Upper lobe of left lung (tissue), 5 donors: ENCODE data around the genes ZNF106, UBR1 and TMEM62.

DNA sequence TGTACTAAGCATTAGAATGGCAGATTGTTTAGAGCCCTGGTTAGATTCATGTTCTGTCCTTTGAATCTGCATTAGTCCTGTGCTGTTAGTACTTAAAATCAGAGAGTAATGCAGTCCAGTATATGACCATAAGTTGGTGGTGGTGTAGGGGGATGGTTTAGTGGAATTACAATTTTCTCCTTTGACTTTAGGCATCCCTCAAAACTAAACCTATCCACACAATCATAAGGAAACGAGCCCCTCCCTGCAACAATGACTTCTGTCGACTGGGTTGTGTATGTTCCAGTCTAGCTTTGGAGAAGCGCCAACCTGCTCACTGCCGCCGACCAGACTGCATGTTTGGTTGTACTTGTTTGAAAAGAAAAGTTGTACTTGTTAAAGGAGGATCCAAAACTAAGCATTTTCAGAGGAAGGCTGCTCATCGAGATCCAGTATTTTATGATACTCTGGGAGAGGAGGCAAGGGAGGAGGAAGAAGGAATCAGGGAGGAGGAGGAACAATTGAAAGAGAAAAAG, 61.3 kb upstream of the MAPKBP1 start:
- PRO-cap, 2 experiments, result no peak in any of the 2 experiments
- RAMPAGE, long total RNA, 4 experiments, result no peak in any of the 4 experiments

- PRO-cap, 2 experiments, result no peak in any of the 2 experiments
- RAMPAGE, long total RNA, 4 experiments, result no peak in any of the 4 experiments
These were observed 939 bp upstream of the MAPKBP1 start for GRCh38 chr15:41773275-41773815.

DNA sequence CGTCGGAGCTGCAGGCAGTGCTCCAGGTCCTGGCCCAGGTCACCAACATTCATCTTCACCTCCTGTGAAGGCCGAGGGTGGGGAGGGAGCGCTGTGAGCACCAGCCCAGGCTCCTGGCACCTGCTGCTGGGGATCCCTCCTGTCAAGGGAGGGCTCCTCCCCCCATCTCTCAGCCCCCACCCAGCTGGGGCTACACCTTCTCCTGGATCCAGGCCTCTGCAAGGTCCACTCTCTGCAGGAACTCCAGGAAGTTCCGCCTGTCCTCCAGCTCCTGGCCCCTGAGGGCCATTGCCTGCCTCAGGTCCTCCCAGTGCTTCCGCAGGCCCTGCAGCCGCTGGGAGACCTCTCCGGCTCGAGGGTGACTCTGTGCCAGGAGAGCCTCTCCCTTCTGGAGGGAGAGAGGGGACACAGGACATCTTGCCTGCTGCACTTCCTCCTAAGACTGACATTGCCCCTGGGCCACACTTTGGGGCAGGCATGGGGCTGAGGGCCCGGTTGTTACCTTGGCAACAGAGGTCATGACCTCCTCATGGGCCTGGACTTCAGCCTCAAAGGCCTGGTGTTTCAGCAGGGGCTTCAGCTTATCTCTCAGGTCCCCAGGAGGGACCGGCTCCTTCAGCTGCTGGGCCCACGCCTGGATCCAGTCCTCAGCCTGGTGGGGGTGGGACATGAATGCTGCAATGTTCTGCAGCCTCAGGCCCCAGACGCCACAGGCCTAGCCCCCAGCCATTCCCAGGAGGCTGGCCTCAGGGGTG, 27.4 kb downstream of the PLA2G4B start:
- PRO-cap, 2 experiments, result no peak in any of the 2 experiments
- RAMPAGE, long total RNA, 4 experiments, result no peak in any of the 4 experiments

DNA sequence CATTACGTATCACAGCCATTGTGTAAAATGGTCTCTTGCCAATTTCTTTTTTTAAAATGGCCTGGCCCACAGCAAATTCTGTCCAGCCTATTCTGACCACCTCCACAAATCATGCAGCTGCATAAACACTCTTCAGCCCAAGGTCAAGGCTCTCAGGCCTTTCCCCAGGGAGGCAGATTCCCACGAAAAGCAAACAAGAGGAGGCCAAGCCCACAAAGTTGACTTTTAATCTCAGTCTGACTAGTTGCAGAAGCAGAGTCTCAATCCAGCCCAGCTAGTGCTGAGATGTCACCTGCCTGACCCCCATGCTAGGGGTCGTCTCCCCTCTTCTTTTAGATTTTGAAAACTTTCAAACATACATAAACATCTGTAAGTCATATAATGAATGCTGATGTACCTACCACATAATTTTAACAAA, 26.4 kb upstream of the SPTBN5 start:
- PRO-cap, 2 experiments, result no peak in any of the 2 experiments
- RAMPAGE, long total RNA, 4 experiments, result no peak in any of the 4 experiments

DNA sequence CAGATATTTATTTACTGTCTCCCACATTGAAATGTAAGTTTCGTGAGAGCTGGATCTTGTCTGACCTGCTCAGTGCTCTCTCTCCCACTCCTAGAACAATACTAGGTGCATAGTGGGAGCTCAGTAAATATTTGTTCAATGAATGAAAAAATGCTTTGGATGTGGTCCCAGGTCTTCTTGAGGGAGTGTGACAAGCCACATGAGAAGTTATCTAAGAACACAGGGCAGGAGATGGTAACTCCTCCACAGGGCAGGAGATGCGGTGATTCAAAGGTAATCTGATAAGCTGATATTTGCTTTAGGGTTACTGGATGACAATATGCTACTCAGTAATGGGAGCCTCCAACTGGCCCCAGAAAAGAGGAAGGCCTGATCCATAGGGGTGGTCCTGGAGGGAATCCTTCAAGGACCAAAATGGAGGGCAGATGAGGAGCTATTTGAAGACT, 25.8 kb upstream of the PLA2G4E start:
- PRO-cap, 2 experiments, result no peak in any of the 2 experiments
- RAMPAGE, long total RNA, 4 experiments, result no peak in any of the 4 experiments

DNA sequence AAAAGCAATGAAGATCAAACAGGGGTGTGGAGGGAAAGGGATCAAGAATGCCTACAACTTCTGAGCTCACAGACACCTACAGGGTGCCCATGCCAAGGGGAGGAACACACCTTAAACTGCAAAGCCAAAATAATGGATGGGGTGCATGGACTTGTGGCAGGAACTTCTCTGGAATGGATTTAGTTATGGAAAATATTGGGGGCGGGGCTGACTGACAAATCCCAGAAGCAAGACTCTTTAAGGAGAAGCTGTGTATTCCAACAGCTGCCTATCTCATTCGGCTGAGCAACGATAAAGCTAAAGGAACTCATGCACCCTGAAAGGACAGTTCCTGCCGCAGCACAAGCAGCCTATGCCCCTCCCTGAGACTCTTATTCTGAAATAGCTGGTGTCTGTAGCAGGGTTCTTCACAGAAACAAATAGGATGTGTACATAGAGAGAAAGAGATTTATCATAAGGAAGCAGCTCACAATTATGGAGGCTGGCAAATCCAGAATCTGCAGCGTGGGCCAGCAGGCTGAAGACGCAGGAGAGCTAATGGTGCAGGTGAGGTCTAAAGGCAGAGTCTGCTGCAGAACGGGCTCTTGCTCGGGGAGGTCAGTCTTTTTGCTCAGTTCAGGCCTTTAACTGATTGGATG, 24.5 kb upstream of the PLA2G4D start:
- PRO-cap, 2 experiments, result no peak in any of the 2 experiments
- RAMPAGE, long total RNA, 4 experiments, result no peak in any of the 4 experiments

DNA sequence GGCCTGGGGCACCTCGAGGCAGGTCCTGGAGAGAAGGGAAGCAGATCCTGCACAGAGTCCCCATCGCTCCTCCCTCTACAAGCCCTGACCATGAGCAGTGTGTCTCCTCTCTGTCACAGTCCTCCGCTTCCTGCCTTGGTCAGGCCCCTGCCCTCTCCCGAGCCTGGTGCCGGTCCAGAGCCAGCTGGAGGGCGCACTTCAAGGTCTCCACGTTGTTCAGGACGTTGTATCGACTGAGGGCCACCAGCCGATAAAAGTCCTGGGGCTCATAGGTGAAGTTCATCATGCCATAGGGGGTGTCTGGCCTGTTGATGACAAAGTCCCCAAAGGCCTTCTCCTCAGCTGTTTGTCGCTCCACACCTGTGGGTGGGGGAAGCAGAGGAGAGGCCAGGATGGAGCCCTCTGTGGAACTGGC, 14.6 kb downstream of the PLA2G4F start:
- PRO-cap, 2 experiments, result no peak in any of the 2 experiments
- RAMPAGE, long total RNA, 4 experiments, result start-site peak on the minus strand in 2 of 4 experiments, centred at positions 97 to 276 of the sequence, 23 to 112 reads per replicate

DNA sequence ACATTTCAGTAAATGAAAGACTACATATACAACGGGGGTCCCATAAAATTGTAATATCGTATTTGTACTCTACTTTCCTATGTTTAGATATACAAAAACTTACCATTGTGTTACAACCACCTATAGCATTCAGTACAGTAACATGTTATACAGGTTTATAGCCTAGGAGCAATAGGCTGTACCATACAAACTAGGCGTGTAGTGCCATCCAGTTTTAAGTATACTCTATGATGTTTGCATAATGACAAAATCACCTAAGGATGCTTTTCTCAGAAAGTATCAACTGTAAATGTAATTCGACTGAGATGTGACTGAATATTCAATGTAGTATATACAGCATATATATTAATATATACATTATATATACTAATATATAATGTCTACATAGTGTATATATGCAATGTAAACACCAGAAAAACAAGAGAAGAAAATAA, 1.5 kb upstream of the GANC start:
- PRO-cap, 2 experiments, result no peak in any of the 2 experiments
- RAMPAGE, long total RNA, 4 experiments, result start-site peak on the minus strand in 1 of 4 experiments, centred at position 157 of the sequence, 66 reads per replicate

GRCh38 chr15:42301805-42302335, 28.6 kb upstream of the TMEM87A start:
- PRO-cap, 2 experiments, result no peak in any of the 2 experiments
- RAMPAGE, long total RNA, 4 experiments, result start-site peak on the plus strand in 1 of 4 experiments, at chr15:42302111-42302216 at its widest, 49 reads per replicate

DNA sequence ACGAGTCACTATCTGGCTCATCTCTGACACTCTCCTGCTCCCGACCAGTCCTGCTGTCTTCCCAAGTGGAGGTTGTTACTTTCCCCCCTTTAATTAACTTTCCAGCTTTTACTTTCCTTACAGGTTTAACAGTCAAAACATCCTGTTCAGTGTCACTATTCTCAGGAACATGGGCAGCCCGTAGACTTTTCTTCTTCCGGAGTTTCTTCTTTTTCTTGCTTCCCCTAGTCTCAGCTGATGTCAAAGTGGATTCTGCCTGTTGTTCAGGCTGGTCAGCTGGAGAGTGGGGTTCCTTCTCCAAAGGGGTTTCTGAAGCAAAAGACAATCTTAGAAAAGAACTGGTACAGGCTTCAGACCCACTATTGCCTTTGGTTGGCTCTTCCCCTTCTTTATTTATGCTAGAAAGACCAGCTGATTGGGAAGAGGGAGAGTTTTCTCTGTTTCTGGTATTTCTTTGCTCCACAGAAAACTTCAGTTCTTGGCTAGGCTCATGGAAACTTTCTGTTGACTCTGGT, 51.6 kb downstream of the ZNF106 start:
- PRO-cap, 2 experiments, result no peak in any of the 2 experiments
- RAMPAGE, long total RNA, 4 experiments, result no peak in any of the 4 experiments

DNA sequence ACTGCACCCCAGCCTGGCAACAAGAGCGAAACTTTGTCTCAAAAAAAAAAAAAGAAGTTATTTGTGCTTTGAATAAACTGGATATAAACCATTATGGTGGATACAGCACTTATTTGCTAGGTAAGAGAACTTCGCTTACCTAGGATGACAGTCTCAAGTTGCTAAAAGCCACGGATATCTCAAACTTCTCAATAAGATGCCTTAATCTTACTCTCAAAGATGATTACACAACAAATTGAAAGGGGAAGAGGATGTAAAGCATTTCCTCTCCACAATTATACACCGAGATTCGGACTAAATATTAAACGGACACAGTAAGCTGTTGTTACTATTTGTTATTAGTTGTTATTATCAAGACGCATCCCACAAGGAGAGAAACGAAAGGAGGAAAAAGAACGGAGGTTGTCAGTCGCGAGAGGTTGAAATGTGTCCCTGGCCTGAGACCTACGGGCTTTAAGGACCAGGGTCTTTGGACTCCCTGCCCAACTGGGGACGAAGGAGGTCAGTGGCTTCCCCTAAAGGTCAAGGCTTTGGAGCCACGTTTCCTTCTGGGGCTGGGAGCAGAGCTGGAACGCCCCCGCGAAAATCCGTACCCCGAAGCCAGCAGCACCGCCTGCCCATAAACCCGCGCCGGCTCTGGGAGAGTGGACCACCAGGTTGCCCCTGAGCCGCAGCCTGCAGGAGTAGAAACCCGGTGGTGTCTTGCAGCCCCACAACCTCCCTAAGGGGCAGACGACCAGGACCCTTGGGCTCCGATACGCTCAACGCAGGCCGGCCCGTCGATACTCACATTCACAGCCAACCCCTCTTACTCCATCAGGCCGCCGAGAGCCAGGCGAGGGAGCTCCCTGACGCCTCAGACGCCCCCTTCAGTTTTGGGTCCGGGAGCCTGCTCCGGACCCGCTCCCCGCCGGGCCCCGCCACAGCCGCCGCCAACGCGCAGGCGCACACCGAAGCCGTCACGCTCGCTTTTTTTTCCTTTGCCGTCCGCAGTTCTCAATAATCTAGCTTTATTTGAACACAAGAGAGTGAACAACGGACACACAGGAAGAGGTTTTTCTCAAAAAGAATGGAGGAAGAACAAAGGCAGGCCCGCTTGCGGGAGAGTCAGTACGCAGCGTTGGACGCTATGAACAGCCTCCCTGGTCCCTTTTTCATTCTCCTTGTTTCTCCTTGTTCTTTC, at the start of gene ZNF106:
TSS of gene ZNF106 (minus strand) at position 952 of the 1,183 bp plus-strand sequence.
- PRO-cap, 2 experiments, result peak in 2 of 2 experiments; most common plus-strand start position 1,063 of the sequence (in 2); most common minus-strand start position 934 of the sequence (in 2)
- RAMPAGE, long total RNA, 4 experiments, result start-site peak on the minus strand in 4 of 4 experiments, centred at positions 888 to 915 of the sequence, 205 to 1,836 reads per replicate

GRCh38 chr15:42608709-42609252, 33.4 kb downstream of the STARD9 start:
- PRO-cap, 2 experiments, result no peak in any of the 2 experiments
- RAMPAGE, long total RNA, 4 experiments, result no peak in any of the 4 experiments

- PRO-cap, 2 experiments, result no peak in any of the 2 experiments
- RAMPAGE, long total RNA, 4 experiments, result no peak in any of the 4 experiments
These were observed 17.0 kb downstream of the CDAN1 start for GRCh38 chr15:42719736-42720495.

GRCh38 chr15:42726120-42726856, 10.6 kb downstream of the CDAN1 start:
- PRO-cap, 2 experiments, result no peak in any of the 2 experiments
- RAMPAGE, long total RNA, 4 experiments, result no peak in any of the 4 experiments

DNA sequence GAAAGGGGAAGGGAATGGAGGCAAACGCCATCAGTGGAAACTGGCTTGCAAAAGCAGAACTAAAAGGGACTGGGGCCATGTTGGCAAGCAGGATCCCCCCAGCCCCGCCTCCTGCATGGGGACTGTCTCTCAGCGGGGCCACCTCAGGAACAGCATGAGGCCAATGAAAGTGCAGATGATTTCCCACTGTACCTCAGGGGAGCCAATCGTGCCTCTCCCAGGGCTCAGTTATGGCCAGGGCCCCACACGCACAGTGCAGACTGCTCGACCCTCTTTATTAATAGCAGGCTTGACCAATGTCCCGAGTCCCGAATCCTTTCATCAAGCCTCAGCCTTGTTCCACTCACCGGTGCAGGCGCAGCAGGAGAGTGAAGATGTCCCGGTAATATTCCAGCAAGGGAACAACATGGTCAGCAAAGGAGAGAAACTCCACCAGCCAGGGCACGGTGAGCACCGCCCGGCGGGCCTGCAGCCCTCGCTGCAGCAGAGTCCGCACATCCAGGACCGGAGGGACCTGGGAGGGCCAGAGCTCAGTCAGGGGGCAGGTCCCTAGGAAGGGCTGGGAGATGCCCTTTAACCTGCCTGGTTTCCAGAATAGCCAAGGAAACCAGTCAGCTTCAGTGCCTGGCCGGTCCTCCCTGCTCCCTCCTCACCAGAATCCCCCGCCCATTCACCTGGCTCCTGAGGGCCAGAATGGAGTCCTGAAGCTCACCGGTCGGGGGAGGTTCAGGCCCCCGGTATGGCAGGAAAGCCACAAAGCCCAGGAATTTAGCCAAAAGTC, 6.5 kb downstream of the CDAN1 start:
- PRO-cap, 2 experiments, result no peak in any of the 2 experiments
- RAMPAGE, long total RNA, 4 experiments, result no peak in any of the 4 experiments

GRCh38 chr15:42920940-42921207, 296 bp upstream of the TTBK2 start:
- PRO-cap, 2 experiments, result peak in 1 of 2 experiments; most common plus-strand start chr15:42921025 (in 1)
- RAMPAGE, long total RNA, 4 experiments, result no peak in any of the 4 experiments

- PRO-cap, 2 experiments, result peak in 2 of 2 experiments; most common plus-strand start chr15:43106152 (in 1); most common minus-strand start chr15:43106035 (in 2)
- RAMPAGE, long total RNA, 4 experiments, result start-site peak on the minus strand in 4 of 4 experiments, at chr15:43106030-43106124 at its widest, 174 to 397 reads per replicate
These were observed at the start of gene UBR1 for GRCh38 chr15:43105784-43106558. Gene UBR1 (minus strand): TSS chr15:43106038.

- PRO-cap, 2 experiments, result peak in 2 of 2 experiments; most common plus-strand start chr15:43133586 (in 2); most common minus-strand start chr15:43133495 (in 1)
- RAMPAGE, long total RNA, 4 experiments, result no peak in any of the 4 experiments
These were observed at the start of gene TMEM62 for GRCh38 chr15:43133285-43134058. Gene TMEM62 (plus strand): TSS chr15:43133586.

DNA sequence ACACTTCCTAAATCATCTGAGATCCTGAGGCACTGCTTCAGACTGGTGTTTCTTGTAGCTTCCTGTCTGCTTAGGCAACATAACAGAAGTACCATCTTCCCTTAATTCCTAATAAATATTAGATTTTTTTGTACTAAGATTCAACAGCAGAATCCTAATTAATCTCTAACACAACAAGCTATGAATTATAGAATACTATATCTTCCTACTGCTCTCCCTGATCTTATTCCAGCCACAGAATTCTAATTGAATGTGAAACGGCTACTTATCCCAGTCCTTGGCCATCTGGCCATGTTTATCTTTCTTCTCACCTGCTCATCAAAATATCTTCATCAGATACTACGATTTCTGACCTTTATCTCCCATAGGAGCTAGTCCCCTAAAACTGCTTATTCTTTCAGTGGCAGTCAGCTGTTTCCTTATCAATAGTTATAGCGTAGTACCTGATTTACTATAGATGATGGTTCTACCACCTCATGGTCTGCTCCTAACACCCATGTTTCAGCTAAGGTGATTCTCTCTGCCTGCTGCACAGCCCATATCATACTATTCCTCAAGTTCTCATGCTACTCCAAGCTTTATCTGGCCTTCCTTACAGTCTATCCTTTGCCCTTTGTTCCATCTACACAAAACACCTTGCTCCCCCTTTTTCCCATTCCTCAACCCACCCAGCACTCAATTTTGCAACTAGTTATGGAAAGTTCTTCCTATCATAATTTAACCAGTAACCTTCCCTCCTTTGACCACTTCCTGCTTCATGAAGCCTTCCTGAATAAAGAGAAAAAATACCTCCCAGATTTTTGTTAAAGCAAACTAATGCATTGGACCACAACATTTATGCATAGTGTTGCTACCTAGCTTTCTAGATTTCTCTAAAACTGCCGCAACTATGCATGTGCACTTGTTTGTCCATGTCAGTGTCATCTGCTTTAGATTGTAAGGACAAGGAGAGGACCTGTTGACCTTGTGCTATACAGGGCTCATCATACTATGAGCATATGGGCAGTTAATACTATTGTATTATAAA, 12.1 kb downstream of the ZSCAN29 start:
- PRO-cap, 2 experiments, result no peak in any of the 2 experiments
- RAMPAGE, long total RNA, 4 experiments, result start-site peak on the minus strand in 1 of 4 experiments, centred at position 616 of the sequence, 20 reads per replicate

DNA sequence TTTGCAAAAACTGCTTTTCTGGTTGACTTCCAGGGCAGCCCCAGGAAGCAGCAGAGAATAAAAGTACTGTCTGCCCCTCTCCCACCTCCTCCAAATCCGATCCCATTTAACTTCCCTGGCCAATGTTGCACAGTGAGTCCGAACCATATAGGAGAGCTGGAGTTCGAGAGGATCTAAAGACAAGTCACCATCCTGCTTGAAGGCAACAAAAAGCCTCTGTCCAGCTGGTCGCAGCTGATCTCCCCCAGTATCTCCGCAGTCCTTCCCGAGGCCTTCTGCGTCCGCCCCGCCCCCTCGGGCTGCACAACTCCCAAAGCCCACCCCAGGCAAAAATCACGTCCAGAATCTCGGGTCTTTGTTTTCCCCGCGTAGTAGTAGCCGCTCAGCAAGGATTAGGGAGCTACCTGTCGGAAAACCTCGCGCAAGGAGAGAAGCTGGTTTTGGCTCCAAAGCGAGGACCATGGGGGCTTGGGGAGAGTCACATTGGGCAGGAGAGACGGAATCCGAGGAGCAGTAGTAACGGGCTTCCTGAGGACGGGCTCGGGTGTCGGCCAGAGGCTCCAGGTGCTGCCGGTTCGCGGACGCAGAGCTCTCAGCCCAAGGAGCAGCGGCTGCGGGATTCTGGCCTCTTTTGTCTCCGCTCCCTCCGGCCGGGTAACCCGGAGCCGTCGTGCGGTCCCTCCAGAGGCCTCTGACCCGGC, 539 bp downstream of the ZSCAN29 start:
- PRO-cap, 2 experiments, result no peak in any of the 2 experiments
- RAMPAGE, long total RNA, 4 experiments, result no peak in any of the 4 experiments